ENCODE results near the gene SPDYE6.

DNA sequence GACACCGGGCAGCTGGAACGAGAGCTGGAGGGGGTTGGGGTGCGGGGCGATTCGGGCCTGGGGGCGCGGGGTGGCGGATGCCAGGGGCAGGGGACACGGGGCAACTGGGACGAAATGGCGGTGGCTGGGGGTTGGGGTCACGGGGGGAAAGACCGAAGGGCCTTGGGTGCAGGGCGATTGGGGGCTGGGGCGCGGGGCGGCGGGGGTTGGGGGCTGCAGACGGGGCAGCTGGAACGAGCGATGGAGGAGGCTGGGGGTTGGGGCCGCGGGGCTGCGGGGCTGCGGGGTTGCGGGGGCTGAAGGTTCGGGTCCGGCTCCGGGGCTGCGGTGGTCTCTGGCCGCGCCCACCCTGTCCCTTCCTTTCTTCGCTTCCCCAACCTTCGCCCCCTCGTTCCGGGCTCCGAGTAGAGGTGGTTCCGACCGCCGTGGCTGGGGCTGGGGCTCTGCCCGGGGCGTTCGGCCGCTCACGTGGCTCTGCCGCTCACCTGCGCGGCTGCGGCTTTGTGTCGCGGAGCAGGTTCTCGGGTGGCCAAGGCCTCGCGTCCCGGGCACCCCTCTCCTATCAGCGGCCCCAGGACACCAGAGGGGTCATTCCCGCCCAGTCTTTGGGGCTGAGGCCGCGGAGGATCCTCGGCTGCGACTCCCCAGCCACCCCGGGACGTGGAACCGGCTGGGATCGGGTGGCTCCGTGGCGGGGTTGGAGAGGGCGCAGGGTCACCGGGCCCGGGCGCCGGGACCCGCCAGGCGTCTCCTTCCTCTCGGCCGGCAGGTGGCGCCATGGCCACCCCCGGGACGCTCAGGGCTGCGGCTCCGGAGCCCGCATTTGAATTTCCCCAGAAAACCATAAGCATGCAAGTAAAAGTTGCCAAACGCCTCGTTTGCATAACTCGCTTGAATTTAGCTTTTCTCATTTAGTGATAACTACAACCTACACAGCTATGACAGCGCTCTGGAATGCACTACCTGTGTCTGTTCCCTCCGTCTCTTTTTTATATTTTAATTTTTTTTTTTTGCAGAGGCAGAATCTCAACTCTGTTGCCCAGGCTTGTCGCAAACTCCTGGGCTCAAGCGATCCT, 1.0 kb downstream of the COL26A1 start:
- PRO-cap, result no peak
- RAMPAGE, long total RNA, 4 experiments, result no peak in any of the 4 experiments

GRCh38 chr7:101689919-101690496, 60.9 kb upstream of the MYL10 start:
- PRO-cap, result unidirectional peak, plus-strand start at chr7:101690275
- RAMPAGE, long total RNA, 4 experiments, result no peak in any of the 4 experiments

GRCh38 chr7:101691824-101692310, 62.8 kb upstream of the MYL10 start:
- PRO-cap, result bidirectional peak, plus-strand start at chr7:101692037, minus-strand start at chr7:101691918
- RAMPAGE, long total RNA, 4 experiments, result no peak in any of the 4 experiments

GRCh38 chr7:101718404-101719535, 89.7 kb upstream of the MYL10 start:
- PRO-cap, result unidirectional peak, minus-strand start at chr7:101719080
- RAMPAGE, long total RNA, 4 experiments, result no peak in any of the 4 experiments

DNA sequence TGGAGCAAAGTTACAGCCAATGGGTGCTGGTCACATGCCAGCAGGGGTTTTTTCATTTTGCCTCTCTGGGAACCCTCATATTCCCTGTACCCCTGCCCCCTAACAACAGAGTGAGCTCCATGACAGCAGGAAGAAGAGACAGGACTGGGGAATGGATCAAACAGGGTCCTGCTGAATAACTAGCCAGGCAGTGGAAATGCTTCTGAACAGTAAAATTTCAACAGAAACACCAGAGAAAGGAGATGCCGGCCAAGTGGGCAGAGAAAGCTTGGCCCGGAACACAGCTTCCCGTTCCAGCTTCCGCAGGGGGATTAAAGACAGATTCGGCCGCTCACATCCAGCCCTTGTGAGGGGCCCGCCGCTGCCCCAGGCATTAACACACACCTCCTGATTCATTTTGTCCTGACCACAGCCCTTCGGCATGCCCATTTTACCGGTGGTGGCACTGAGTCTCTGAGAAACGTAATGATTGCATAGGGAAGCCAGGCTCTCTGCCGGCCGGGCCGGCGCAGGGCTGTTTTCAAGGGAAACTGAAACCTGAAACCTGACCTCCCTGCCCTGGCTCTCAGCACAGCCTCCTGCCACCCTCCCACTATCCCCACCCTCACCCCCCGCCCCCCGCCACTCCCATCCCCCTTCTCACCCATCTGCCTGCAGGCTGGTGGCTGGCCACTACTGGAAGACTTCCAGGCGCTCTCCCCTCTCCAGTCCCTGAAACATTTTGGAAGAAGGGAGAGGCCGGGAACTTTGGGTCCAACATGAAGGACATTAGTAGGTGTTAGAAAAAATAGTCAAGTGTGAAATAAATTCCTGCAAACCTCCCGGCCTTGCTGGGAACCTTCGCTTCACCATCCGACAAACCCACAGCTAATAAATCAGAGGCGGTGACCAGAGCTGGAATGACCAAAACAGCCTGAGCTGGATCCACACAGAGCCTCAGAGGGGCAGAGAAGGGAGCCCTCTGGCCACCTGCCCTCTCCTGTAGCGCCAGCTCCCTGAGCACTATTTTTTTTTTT, 83.6 kb upstream of the CUX1 start:
- PRO-cap, result unidirectional peak, minus-strand start at position 532 of the sequence
- RAMPAGE, long total RNA, 4 experiments, result no peak in any of the 4 experiments

DNA sequence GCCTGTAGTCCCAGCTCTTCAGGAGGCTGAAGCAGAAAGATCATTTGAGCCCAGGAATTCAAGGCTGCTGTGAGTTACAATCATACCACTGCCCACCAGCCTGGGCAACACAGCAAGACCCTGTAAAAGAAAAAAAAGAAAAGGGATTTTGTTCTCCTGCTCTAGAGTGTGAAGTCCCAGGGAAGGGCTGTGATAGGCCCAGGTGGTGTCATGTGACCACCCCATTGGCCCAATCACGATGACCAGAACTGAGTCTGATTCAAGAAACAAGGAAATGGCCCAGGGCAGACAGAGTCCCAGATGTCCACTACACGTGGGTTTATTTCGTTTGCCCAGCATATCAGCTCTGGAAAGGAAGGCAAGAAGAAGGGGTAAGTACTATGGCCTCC, 81.4 kb upstream of the CUX1 start:
- PRO-cap, result no peak
- RAMPAGE, long total RNA, 4 experiments, result no peak in any of the 4 experiments

DNA sequence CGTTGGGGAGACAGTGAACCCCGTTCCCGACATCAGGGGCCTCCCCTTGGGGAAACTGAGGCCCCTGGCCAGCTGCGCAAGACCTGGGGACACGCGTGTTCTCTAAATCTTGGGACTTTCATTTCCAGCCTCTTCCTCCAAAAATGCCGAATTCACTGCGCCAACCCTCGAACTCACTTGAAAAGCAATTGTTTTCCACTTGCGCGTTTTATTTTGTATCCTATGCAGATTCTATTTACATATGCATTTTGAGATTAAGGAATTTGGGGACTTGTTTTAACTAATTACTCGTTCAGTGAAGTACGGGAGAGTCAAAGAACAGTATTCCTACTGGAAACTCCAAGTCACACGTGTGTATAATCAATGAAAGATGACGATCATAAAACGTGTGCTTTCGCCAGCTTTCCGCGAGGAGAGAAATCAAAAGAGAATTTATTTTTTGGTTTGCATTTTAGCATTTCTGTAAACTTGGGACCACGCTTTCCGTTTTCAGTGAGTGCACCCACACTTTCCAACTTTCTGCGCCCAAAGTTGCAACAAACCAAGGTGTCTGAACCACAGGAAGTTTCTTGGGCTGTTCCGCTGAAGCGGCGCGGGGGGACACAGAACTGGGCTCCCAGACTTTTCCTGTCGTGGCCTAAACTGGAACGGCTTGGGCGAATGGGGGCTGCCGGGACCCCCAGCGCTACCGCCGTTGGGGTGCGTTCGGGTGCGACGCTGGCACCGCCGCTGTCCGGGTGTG, 2.8 kb upstream of the CUX1 start:
- PRO-cap, result no peak
- RAMPAGE, long total RNA, 4 experiments, result no peak in any of the 4 experiments

GRCh38 chr7:101815740-101816549, 1.5 kb upstream of the CUX1 start:
- PRO-cap, result bidirectional peak, plus-strand start at chr7:101815968, minus-strand start at chr7:101815866; bidirectional peak, plus-strand start at chr7:101816490, minus-strand start at chr7:101816370
- RAMPAGE, long total RNA, 4 experiments, result start-site peak on the plus strand in 4 of 4 experiments, at chr7:101816005-101816086 at its widest, 21 to 159 reads per replicate

GRCh38 chr7:101828777-101829399, 11.5 kb downstream of the CUX1 start:
- PRO-cap, result no peak
- RAMPAGE, long total RNA, 4 experiments, result no peak in any of the 4 experiments

DNA sequence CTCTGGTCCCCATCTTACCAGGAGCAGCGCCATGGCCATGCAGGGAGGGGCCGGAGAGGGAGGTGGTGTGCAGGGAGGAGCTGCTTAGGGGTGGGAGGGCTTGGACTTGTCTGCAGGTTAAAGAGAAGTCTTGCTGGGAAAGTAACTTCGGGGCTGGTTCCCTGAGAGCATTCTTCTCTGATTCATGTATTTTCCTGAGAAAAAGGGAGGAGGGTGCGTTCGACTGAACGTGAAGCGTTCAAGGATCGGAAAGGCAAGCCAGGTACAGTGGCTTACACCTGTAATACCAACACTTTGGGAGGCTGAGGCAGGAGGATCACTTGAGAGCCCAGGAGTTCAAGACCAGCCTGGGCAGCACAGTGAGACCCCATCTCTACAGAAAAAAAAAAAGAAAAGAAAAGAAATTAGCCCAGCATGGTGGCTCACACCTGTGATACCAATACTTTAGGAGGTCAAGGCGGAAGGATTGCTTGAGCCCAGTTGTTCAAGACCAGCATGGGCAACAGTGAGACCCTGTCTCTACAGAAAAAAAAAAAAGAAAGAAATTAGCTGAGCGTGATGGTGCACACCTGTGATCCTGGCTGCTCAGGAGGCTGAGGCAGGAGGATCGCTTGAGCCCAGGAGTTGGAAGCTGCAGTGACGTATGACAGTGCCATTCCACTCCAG, 15.6 kb downstream of the CUX1 start:
- PRO-cap, result no peak
- RAMPAGE, long total RNA, 4 experiments, result no peak in any of the 4 experiments

- PRO-cap, result no peak
- RAMPAGE, long total RNA, 4 experiments, result no peak in any of the 4 experiments
These were observed 74.7 kb downstream of the CUX1 start for GRCh38 chr7:101891815-101892771.

- PRO-cap, result no peak
- RAMPAGE, long total RNA, 4 experiments, result no peak in any of the 4 experiments
These were observed 96.4 kb downstream of the CUX1 start for GRCh38 chr7:101913658-101914441.

DNA sequence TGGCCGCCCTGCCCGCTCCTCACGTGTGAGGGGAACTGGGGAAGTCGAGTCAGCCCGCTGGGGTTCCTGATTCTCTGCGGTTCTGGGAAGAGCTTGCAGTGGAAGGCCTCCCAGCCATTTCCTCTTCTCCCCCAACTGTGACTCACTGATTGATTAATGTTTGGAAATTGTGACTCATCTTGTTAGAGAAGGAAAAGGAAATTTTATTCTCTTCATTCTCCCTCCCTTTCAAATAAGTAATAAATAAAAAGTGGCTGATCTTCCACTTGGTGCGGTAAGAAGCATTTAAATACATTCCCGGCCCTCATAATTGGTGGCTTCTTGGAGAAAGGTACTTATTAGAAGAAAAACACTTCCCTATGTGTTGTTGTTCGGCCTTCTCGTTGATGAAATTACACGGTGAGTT, 135.6 kb downstream of the CUX1 start:
- PRO-cap, result no peak
- RAMPAGE, long total RNA, 4 experiments, result no peak in any of the 4 experiments

GRCh38 chr7:102063991-102064275, 222.7 kb upstream of the SH2B2 start:
- PRO-cap, result no peak
- RAMPAGE, long total RNA, 4 experiments, result no peak in any of the 4 experiments

GRCh38 chr7:102125107-102125863, 161.4 kb upstream of the SH2B2 start:
- PRO-cap, result no peak
- RAMPAGE, long total RNA, 4 experiments, result no peak in any of the 4 experiments

DNA sequence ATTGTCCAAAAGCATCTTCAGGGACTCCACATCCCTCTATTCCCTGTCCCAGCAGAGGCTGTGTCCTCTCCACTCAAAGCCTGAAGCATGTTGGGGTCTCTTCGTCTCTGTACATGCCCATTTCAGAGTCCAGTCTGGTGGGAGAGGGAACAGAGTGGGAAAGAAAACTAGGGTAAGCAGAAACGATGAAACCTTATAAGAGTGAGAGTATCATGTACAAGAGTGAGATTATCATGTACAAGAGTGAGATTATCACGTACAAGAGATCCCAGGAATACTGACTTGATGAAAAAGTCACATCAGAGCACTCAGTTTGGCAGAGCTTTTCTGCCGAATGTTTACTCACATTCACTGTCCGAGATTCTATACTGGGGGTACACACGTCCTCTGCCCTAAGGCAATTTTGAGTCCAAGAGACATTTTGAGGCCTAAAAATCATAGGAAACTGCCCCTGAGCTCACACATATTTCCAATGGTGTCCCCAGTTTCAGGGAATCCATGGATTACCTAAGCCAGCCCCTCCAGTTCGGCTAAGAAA, at the start of gene SPDYE6:
Gene SPDYE6 (minus strand): TSS at position 134 of the 538 bp plus-strand sequence.
- PRO-cap, result no peak
- RAMPAGE, long total RNA, 4 experiments, result no peak in any of the 4 experiments

DNA sequence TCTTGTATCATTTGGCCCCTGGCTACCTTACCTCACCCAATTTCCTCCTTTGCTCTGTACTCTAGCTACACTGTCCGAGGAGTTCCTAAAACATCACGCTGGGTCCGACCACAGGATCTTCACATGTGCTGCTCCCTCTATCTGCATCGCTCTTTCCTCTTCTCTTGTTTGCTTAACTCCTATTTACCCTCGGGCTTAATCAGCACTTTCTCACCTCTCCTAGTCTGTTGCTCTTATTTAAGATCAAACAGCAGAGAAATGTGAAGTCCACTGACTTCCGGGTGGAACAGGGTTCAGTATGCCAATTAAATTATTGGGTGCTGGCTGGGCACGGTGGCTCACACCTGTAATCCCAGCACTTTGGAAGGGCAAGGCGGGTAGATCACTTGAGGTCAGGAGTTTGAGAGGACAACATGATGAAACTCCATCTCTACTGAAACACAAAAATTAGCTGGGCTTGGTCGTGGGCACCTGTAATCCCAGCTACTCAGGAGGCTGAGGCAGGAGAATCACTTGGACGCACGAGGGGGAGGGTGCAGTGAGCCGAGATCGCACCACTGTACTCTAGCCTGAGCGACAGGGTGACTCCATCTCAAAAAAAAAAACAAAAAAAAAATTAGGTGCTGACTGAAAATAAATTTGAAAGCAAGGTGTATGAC, 12.3 kb upstream of the PRKRIP1 start:
- PRO-cap, result no peak
- RAMPAGE, long total RNA, 4 experiments, result start-site peak on the plus strand in 1 of 4 experiments, centred at position 294 of the sequence, 7 reads per replicate

- PRO-cap, result no peak
- RAMPAGE, long total RNA, 4 experiments, result no peak in any of the 4 experiments
These were observed 6.1 kb upstream of the PRKRIP1 start for GRCh38 chr7:102390053-102390507.

DNA sequence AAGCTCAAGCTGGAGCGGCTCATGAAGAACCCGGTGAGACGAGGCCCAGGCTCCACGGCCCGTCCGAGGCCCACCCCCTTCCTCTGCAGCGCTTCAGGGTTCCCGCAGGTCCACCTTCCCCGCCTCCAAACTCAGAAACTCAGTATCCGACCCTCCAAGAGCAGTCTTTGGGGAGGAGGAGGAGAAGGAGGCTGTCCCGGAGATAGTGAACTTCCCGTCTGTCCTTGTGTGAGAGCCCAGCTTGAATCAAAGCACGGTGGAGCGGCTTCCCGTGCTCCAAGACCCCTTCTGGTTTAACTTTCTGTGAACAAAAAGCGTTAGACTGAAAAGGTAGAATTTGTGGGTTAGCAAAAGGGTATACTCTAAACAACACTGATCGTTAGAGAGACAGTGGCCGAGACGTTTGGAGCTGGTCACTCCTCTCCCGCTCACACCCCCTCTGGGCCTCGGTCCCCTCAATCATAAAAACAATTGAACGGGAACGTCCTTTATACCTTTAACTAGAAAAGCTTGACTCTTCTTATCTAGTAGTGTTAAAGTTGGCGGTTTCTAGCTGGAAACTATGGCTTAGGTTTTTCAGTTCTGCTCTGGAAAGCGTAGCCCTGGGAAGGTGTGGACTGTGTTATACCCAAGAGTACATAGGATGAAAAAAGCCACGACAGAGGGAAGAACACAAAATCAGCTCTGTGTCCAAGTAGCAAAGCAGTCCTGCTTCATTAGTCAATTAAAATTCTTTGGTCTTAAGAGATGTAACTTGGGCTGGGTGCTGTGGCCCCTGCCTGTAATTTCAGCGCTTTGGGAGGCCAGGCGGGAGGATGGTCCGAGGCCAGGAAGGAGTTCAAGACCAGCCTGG, 568 bp downstream of the PRKRIP1 start:
- PRO-cap, result no peak
- RAMPAGE, long total RNA, 4 experiments, result no peak in any of the 4 experiments

- PRO-cap, result no peak
- RAMPAGE, long total RNA, 4 experiments, result no peak in any of the 4 experiments
These were observed 3.9 kb downstream of the LRWD1 start for GRCh38 chr7:102468641-102469210.